SK-N-MC (cell line): ENCODE results near the genes MEOX1 and CFAP97D1.

DNA sequence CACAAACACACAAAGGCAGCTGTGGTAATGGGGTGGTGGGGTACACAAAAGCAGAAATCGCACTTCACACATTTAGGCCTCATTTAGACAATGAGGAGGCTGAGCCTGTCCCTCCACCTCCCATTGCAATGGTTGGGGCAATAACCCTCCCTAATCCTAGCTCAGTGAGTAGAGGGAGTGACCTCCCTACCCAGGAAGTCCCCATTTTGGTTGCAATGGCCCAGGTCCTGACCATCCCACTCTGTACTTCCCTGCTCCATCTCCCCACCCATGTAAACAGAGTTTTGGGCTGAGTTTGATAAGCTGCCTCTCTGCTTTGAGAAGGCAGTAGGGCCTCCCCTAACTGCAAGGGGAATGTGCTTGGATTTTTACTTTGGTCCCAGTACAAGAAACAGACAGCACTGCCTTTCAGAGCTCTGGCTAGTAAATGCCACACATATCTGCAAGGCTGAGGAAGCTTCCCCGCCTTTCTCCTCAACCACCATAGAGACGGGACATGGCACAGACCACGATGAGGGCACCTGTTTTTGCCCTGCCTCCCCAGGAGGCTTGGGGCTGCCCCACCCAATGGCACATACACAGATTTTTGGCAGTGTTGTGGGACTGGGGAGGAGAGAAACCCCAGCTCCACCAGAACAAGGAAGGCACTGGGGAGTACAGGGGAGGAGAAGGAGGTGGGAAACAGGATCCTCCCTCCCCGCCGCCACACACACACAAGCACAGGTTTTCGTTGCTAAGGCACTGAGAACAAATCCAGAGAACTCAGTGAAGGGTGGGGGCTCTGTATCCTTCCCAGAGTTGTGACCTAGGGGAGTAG lies 7.3 kb downstream of the VAT1 start:
- RRBS = no CpG with 5 or more reads among the region's 7 CpGs

DNA sequence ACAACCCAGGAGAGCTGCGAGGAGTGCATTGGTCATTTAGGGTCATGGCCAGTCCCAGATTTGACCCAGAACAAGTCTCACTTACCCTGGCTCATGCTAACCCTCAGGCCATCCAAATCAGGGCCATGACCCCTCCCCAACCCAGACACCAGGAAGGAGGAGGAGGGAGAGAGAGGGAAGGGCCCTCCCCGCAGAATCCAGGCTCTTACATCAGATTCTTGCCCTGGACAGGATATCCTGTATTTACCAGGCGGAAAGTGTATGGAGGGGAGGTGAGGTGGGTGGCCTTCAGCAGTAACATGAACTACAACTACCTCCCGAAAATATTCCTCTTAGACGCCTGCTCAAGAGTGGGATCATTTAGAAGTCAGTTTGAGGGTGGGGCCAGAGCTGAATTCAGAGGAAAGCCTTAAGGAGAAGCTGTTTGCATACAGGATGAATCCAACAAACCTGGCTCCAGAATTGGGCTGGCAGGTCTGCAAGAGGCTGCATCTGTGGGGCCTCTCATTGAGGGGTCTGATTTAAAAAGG lies 2.1 kb downstream of the VAT1 start:
- RRBS = no CpG with 5 or more reads among the region's 5 CpGs

DNA sequence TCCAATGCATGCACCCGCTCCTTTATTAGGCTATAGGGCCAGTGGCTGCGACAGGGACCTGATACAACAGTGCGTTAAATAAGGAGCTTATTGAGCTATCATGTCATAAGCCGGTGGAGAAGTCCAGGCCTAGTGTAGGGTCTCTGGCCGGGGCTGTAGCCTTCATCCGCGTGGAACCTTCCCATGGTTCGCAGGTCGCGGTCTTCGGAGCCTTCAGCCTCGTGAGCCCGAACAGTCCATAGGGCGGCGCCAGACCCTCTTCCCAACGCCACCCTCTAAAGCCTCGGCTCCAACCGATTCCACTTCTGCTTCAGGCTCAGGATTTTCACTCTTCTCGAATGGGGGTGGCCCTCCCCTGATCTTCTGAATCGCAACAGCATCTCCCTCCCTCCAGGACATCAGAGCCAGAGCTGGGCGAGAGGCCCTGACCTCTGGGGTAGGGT lies 10.3 kb upstream of the BRCA1 start:
- RRBS = no CpG with 5 or more reads among the region's 21 CpGs

- RRBS = no CpG with 5 or more reads among the region's 4 CpGs
Observed at GRCh38 chr17:43209656-43210024, 2.0 kb upstream of the TMEM106A start.

DNA sequence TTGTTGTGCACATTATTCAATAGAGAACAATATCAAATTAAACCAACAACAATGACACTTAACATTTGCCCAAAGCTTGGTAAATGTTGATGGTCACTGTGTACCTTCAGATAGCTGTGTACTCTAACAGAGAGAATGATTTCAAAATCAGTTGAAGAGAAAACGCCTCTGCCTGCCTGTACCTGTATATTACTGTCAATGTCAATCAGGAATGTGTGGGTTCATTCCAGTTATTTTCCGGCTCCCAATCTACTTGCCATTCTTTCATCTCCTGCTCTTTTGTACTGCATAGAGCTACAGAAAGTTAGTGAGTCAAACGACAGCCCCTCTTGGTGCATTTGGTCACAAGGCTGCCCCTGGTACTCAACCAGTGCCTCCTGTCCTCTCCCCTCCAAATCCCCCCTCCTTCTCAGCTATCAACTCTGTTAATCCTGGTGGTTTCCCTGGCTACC lies 13.7 kb upstream of the ARL4D start:
- RRBS = no CpG with 5 or more reads among the region's 3 CpGs

GRCh38 chr17:43387920-43389005 lies 10.5 kb upstream of the ARL4D start:
- RRBS = under 1% methylated on average over 4 of the region's 56 CpGs

- RRBS = no CpG with 5 or more reads among the region's 11 CpGs
Observed at GRCh38 chr17:43393927-43394476, 4.8 kb upstream of the ARL4D start.

DNA sequence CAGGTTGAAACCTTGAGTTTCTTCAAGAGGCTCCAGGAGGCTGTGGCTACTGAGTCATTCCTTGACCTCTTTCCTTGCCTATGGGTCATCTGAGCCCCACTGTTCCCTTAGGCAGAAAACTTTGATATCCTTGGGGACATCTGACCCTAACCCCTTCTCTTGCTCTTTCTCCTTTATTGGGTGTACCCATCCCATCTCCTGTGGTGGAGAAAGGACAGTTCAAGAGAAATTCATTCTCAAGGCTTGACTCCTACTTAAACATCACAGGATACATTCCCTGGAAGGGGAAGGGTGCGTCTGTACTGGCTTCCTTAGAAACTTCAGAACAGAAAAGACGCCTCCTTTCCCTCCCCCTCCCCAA lies 12.6 kb downstream of the ARL4D start:
- RRBS = no CpG with 5 or more reads among the region's 2 CpGs

DNA sequence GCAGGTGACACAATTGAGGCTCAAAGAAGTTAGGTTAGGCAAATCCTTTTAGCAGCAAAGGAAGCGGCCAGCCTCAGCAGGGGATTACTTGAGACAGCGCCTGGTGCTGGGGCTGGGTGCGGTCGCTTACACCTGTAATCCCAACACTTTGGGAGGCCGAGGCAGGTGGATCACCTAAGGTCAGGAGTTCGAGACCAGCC lies 18.7 kb upstream of the DHX8 start:
- RRBS = no CpG with 5 or more reads among the region's 6 CpGs

GRCh38 chr17:43524964-43525459 lies 21.1 kb downstream of the ETV4 start:
- RRBS = no CpG with 5 or more reads among the region's 7 CpGs

- RRBS = 14% methylated on average over 25 of the region's 90 CpGs
Observed at GRCh38 chr17:43645533-43646718, 15.8 kb downstream of the MEOX1 start.

DNA sequence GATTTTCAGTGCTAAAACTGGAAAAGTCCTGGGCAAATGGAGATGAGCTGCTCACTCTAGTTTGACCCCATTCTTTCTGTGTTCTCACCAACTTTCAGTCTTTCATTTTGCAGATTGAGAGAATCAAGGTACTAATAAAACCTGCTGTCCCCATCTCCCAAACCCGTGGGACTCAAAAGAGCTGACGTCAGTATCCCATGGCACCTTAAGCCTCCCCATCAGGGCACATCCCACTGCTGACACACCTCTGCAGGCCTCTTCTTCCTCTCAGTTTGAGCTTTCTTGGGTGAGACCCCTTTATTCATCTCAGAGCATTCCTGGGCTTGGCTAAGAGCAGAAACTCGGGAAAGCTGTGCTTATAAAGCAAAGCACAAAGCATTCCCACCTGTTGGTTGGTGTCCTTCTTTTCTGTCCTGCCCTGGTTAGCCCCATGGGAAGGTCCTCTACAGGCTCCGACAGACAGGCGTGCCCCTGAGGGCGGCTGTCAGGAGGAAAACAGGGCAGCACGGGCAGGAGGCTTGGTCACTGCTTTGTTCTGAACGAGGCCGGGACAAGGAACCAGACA lies 2.0 kb downstream of the MEOX1 start:
- RRBS = no CpG with 5 or more reads among the region's 9 CpGs

GRCh38 chr17:43661657-43662426 lies at the start of gene MEOX1:
TSS of gene MEOX1 (minus strand) at chr17:43661922.
- RRBS = no CpG with 5 or more reads among the region's 8 CpGs

GRCh38 chr17:43780239-43780572 lies at the start of gene CFAP97D1:
TSS of gene CFAP97D1 (plus strand) at chr17:43780435.
- RRBS = no CpG with 5 or more reads among the region's 5 CpGs

GRCh38 chr17:43823982-43824691 lies 8.8 kb downstream of the MPP3 start:
- RRBS = no CpG with 5 or more reads among the region's 9 CpGs

DNA sequence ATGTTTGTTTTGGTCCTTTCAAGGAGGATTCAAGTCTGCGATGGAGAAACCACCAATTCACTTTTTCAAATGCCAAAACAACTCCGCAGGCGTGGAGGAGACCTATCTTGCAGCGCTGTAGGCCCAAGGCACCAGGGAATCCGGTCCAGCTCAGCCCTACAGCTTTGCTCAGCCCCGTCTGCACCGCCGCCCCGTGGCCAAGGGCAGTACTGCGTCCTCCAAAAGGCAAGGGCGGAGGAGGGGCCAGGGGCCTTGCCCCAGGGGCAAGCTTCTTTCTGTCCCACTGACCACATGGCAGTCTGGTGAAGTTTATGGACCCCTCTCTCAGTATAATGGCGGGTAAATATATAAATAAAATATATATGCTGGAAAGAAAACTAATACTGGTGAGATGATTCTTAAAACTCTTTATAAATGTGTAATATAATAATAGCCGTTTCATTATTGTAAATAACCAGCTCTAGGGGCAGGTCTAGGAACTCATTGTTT lies 691 bp upstream of the CD300LG start:
- RRBS = no CpG with 5 or more reads among the region's 13 CpGs

DNA sequence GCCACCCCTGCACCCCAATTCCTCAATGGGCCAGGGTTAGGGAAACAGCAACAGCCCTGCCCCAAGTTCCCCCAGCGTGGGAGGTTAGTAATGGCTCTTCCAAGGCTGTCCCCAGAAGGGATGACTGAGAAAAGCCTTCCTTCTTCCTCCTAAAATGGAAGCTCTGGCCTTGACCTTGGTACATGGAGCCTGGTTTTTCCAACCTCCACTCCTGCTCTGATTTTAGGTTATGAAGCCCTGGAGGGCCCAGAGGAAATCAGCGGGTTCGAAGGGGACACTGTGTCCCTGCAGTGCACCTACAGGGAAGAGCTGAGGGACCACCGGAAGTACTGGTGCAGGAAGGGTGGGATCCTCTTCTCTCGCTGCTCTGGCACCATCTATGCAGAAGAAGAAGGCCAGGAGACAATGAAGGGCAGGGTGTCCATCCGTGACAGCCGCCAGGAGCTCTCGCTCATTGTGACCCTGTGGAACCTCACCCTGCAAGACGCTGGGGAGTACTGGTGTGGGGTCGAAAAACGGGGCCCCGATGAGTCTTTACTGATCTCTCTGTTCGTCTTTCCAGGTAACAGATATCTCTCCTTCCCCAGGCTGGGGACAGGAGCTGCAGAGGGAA lies 1.5 kb downstream of the CD300LG start:
- RRBS = no CpG with 5 or more reads among the region's 13 CpGs

- RRBS = no CpG with 5 or more reads among the region's 5 CpGs
Observed at GRCh38 chr17:43910139-43910599, 2.8 kb upstream of the MPP2 start.

DNA sequence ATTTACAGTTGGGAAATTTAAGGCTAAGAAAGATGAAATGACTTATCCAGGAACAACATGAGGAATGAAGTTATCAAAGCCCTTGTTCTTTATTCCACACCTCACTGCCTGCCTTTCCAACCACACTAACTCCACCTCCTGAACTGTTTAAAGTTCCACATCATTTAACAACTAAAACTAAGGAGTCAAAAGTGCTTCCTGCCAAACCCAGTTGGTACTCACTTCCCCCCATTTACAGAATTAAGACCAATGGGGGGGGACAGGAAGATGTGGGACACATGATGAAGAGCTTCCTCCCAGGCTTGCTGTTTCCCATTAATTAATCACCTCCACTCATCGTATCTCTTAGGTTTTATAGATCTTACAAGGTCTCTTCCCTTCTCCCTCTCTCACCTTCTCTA lies 19.1 kb upstream of the TMEM101 start:
- RRBS = no CpG with 5 or more reads among the region's 1 CpG

DNA sequence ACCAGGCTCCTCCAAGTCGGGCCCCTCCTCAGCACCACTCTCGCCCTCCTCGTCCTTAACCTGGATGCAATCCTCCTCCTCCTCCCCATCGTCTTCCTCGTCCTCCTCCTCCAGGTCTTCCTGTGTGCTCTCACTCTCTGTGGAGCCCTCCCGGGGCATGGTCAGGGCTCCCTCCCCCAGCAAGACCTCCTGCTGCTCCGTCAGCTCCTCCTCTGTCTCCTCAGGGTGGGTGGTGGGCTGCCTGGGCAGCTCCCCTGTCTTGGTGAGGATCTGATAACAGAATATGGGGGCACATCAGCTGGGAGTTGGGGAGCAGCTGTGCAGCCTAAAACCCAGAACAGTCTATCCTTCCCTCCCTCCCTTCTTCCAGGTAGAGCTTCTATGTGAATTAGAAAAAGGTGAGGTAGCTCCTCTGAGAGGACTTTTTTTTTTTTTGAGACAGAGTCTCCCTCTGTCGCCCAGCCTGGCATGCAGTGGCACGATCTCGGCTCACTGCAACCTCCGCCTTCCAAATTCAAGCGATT lies 17.0 kb downstream of the G6PC3 start:
- RRBS = no CpG with 5 or more reads among the region's 12 CpGs